Ovary (tissue), 7 donors: ENCODE measurements around a stretch of chr9.

DNA sequence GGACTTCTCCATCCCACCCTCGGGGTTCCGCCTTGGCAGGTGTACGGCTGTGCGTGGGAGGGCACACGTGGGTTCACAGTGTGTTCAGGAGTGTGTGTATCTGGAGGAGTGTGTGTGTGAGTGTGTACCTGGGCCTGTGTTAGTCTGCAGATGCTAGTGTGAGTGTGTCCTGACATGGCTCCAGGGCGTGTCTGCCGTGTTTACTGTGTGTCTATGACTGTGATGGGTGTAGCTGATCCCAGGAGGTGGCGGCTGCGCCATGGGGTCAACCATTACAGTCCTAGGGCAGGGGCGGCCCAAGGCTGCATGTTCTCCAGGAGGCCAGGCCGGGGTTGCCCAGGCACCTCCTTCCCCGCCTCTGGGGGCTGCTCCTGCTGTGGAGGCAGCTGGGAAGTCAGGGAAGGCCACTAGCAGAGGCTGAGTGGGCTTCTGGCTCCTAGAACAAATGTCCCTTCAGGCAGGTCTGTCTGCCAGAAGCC is 21.3 kb downstream of the CRB2 start:
- PRO-cap, 7 experiments: no peak in any of the 7 experiments
- RAMPAGE, long total RNA, 2 experiments: no peak in any of the 2 experiments

- PRO-cap, 7 experiments: no peak in any of the 7 experiments
- RAMPAGE, long total RNA, 2 experiments: no peak in any of the 2 experiments
These were observed 26.2 kb downstream of the CRB2 start for GRCh38 chr9:123382079-123382618.

DNA sequence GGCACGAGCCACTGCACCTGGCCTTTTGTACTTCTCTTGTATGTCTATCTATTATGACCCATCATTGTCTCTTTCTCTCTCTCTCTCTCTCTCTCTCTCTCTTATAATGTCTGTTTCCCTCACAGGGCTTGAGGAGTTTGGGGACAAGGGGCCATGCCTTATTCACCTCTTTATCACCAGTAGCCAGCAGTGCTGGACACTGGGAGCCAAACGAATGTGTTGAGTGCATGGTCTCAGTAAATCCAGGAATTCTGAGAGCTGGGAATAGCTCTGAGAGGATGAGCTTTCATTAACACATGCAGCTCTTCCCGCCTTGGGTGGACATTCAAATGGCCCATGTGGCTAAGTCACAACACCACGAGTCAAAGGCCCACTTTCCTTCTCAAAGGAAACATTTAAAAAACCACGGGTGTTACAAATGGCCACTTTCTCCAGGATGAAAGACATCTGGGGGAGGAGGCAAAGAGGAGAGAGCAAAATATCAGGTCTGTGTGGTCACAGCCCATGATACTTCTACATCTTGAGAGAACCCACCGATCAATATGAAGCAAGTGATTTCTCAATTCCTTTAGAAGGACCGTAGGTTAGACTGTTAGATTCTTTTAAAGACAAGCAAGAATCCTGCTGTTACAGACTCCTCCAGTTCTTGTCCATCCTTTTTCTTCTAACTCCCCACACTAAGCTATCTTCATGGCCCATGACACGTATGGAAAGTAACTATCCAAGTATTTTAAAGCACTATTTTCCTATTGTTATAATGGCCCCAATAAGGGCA is 139.3 kb downstream of the CRB2 start:
- PRO-cap, 7 experiments: no peak in any of the 7 experiments
- RAMPAGE, long total RNA, 2 experiments: no peak in any of the 2 experiments

- PRO-cap, 7 experiments: no peak in any of the 7 experiments
- RAMPAGE, long total RNA, 2 experiments: no peak in any of the 2 experiments
These were observed 163.1 kb downstream of the CRB2 start for GRCh38 chr9:123518948-123519703.

DNA sequence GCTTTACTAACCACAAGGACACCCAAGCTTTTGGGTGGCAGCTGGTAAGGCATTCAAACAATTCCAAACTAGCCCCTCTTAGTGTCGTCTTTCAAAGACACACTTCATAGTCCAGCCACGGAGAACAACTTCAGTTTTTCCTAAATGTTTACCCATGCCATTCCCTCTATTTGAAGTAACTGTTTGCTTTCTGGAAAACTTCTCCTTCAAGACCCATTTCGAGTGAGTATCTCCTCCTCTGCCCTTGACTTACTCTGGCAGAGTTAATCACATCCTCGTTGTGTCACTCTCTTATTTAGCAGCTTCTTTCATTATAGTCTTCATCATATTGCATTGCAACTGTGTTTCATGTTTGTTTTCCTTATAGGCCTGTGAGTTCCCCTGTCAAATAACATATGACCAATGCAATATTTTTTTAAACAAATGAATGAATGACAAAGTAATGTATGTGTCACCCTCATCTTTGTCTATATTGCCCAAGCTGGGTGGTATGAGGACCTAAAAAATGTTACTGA is 172.8 kb downstream of the CRB2 start:
- PRO-cap, 7 experiments: no peak in any of the 7 experiments
- RAMPAGE, long total RNA, 2 experiments: no peak in any of the 2 experiments

- PRO-cap, 7 experiments: no peak in any of the 7 experiments
- RAMPAGE, long total RNA, 2 experiments: no peak in any of the 2 experiments
These were observed 186.9 kb downstream of the CRB2 start for GRCh38 chr9:123542678-123543487.

DNA sequence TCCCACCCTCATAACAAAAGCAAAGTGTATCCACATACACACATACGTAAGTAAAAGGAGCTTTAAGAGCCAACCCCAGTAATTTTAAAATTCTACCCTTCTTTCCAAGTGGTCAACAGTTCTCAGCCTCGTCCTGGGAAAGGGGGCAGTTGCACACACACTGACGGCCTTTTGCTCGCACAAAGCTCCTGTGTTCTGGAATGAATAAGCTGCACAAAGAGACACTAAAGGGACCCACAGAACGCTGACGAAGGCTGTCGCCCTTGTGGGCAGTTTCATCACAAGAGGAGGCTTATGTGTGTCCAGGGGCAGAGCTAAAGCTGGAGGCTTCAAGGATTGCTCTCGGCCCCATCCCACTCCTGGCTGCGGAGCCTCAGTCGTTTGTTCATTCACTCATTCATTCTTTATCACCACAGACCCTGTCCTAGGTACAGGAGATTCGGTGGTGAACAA is 67.0 kb upstream of the NEK6 start:
- PRO-cap, 7 experiments: no peak in any of the 7 experiments
- RAMPAGE, long total RNA, 2 experiments: no peak in any of the 2 experiments

GRCh38 chr9:124214036-124214366 is 43.7 kb upstream of the NEK6 start:
- PRO-cap, 7 experiments: no peak in any of the 7 experiments
- RAMPAGE, long total RNA, 2 experiments: no peak in any of the 2 experiments

DNA sequence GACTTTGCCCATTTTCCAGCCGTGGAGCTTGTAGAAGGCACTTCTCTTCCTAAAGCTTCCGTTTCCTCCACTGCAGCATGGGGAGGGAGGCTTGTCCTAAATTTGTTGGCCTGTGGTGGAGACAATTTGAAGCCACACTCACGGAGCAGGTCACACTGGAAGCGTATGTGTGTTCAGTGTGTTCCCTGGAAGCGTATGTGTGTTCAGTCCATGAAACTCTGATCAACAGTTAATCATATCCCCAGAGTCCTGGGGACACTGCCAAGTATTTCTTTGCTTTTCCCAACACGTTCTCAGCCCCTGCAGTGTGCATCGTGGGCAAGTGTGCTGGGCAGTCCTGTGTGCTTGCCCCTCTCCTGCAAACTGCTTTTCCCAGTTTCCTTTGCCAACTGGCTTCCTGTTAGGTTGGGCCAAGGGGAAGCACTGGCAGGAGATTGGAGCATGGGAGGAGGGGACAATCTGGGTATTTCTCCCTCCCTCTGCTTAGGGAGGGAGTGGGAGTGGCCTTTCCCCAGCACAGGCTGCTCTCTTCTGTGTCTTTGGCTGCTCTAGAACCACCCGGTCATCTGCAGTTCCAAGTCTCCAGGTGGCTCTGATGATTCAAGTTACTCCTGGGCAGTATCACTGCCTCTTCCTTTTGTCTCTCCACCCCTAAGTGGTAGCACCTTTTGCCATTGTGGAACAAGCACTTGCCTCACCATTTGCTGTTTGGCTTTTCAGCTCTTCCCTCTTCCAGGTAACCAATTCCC is 36.8 kb upstream of the NEK6 start:
- PRO-cap, 7 experiments: peak in 1 of 7 experiments; most common minus-strand start position 365 of the sequence (in 1)
- RAMPAGE, long total RNA, 2 experiments: no peak in any of the 2 experiments

GRCh38 chr9:124251913-124252463 is 5.8 kb upstream of the NEK6 start:
- PRO-cap, 7 experiments: no peak in any of the 7 experiments
- RAMPAGE, long total RNA, 2 experiments: no peak in any of the 2 experiments

DNA sequence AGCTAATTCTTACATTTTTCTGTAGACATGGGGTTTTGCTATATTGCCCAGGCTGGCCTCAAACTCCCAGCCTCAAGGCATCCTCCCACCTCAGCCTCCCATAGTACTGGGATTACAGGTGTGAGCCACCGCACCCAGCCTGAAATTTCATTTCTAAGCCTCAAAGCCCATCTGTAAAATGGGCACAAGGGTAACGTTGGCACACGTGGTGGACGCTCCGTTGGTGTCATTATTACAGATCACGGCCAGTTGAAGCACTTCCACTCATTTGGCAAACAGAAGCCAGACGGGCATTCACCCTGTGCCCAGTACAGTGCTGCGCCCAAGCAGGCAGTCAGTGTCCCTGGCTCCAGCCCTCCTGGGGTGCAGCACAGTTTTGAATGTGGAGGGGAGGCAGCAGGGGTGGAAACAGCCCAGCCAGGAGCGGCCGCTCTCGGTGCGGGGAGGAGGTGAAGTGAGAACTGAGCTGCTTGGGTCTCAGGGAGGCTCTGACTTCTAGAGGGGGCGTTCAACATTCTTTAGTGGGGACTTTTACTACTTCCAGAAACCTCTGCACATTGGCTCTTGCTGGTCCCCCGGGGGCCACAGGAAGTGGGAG is 798 bp upstream of the NEK6 start:
- PRO-cap, 7 experiments: no peak in any of the 7 experiments
- RAMPAGE, long total RNA, 2 experiments: no peak in any of the 2 experiments

GRCh38 chr9:124261837-124262215 is 4.1 kb downstream of the NEK6 start:
- PRO-cap, 7 experiments: no peak in any of the 7 experiments
- RAMPAGE, long total RNA, 2 experiments: no peak in any of the 2 experiments

DNA sequence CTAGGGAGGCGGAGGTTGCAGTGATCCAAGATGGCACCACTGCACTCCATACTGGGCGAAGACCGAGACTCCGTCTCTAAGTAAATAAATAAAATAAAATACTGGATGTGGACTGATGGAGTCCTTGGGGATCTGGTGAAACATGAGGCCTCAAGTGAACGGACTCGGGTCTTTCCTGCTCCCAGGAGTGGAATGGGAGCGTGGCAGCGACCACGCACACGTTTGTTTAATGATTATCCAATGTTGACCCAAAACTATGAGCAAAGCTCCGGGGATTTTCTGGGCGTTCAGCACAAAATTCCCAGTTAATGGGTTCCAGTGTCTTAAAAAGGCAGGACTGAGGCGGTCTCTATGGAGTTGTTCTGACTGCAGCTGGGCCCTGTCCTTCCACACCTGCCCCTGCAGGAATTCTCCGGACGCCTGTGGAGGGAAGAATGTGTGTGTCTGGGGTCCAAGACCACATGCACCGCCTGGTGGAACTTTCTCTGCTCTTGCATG is 26.6 kb downstream of the NEK6 start:
- PRO-cap, 7 experiments: no peak in any of the 7 experiments
- RAMPAGE, long total RNA, 2 experiments: no peak in any of the 2 experiments

GRCh38 chr9:124342552-124343470 is 72.4 kb downstream of the PSMB7 start:
- PRO-cap, 7 experiments: no peak in any of the 7 experiments
- RAMPAGE, long total RNA, 2 experiments: no peak in any of the 2 experiments

DNA sequence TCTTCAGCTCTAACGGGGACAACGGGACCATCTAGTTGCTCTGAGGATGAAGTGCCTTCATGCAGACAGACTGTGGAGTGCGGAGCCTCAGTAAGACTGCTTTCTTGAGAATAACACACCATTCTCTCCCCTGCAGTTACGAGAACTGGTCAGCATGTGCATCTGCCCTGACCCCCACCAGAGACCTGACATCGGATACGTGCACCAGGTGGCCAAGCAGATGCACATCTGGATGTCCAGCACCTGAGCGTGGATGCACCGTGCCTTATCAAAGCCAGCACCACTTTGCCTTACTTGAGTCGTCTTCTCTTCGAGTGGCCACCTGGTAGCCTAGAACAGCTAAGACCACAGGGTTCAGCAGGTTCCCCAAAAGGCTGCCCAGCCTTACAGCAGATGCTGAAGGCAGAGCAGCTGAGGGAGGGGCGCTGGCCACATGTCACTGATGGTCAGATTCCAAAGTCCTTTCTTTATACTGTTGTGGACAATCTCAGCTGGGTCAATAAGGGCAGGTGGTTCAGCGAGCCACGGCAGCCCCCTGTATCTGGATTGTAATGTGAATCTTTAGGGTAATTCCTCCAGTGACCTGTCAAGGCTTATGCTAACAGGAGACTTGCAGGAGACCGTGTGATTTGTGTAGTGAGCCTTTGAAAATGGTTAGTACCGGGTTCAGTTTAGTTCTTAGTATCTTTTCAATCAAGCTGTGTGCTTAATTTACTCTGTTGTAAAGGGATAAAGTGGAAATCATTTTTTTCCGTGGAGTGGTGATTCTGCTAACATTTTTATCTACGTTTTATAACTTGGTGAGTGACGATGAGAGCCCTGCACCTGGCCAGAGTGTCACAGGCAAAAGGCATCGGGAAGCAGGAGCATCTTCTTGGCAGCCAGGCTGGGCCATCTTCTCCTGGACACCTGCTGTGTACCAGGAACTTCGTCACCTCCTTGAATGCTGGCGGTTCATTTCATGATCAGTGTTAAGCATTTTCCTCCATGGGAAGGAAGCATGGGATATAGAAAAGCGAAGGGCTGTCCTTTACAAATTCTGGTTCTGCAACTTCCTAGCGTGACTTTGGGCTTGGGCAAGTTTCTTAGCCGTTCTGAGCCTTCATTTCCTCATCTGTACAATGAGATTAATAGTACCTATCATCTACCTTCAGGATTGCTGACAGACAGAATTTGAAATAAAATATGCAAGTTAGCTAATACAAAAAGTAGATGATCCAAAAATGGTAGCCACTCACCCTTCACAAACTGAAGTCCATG is 64.1 kb downstream of the PSMB7 start:
- PRO-cap, 7 experiments: no peak in any of the 7 experiments
- RAMPAGE, long total RNA, 2 experiments: no peak in any of the 2 experiments

DNA sequence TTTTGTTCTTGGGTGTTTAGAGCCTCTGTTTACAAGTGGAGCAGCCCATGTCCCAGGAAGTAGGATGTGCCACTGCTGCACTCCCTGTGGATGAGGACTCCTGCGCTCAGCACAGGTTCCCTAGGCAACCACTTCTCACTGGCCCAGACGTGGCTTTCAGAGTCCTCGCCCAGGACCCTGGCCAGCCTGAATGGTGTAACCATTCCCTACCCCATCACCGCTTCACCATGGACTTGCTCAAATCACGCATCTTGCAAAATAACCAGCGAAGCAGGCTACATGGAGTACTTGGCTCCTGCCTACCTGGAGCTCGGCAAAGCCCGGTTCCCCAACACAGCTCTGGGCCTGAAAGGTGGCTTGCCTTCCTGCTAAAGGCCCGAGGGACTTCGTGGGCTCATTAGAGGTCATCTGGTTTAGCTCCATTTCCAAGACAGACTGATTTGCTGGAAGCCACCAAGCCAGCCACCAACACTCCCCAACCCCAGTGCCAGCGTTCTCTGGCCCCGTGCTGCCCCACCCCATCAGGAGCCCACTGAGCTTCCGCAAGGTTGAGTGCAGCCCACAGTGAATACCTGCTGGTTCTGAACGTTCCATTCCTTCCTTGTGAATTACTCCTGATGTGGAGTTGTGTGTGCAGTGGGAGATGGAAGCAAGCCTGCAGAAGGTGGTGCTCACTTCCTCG is 59.8 kb downstream of the PSMB7 start:
- PRO-cap, 7 experiments: no peak in any of the 7 experiments
- RAMPAGE, long total RNA, 2 experiments: no peak in any of the 2 experiments

DNA sequence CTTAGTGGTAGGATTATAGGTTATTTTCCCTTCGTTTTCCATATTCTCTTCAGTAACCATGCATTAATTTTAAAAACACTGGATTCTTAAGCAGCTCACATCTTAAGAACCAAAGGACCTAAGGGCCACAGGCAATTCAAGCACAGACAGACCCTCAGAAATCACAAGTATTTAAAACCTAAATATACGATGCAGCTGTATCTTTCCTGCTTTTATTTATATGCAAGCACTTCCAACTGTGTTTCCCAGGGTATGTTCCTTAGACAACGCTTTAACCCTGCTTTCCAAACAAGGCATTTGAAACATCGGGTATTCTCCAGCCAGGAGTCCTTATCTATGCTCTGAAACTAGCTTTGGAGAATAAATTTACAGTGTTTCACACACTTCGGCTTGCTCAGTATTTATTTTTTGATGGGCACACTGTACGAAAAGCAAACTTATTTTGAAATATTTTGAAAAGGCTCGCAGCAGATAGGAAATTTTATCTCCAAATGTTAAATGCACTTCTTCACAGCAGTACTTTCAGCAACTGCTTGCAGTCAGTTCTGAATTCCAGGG is 13.5 kb downstream of the NR6A1 start:
- PRO-cap, 7 experiments: no peak in any of the 7 experiments
- RAMPAGE, long total RNA, 2 experiments: no peak in any of the 2 experiments

- PRO-cap, 7 experiments: no peak in any of the 7 experiments
- RAMPAGE, long total RNA, 2 experiments: no peak in any of the 2 experiments
These were observed 6.6 kb downstream of the GOLGA1 start for GRCh38 chr9:124934311-124934739.

DNA sequence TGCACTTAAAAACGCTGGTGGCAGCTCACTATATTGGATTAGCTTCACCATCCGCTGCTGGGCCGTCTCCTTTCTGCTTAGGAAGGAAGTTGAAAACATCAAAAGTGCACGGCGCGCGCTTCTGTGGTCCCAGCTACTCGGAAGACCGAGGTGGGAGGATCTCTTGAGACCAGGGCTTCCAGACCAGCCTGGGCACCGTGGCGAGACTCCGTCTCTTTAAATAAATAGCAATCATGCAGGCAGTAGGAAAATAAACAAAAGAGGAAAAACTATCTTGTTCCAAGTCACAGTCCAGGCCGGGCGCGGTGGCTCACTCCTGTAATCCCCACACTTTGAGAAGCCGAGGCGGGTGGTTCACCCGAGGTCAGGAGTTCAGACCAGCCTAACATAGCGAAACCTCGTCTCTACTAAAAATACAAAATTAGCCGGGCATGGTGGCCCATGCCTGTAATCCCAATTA is 847 bp upstream of the GOLGA1 start:
- PRO-cap, 7 experiments: peak in 6 of 7 experiments; most common plus-strand start position 101 of the sequence (in 1); most common minus-strand start position 75 of the sequence (in 6)
- RAMPAGE, long total RNA, 2 experiments: no peak in any of the 2 experiments

GRCh38 chr9:124942160-124942740 is 1.4 kb upstream of the GOLGA1 start:
- PRO-cap, 7 experiments: no peak in any of the 7 experiments
- RAMPAGE, long total RNA, 2 experiments: no peak in any of the 2 experiments